OVCAR3 (cell line): ENCODE results near the genes CPEB2 and FAM184B.

GRCh38 chr4:13654517-13654839 lies 27.0 kb upstream of the BOD1L1 start:
- RRBS, result 12% methylated on average over 6 of the region's 14 CpGs

DNA sequence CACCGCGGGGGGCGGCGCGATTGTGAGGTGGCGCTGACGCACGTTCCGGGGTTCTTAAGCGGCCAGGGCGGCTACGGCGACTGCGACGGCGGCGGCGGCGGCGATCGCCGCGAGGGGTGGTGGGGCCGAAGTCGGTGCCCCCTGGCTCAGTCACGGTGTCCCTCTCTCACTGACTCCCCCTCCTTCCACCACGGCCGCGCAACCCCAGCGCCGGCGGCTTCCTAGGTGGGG lies at the start of gene CPEB2:
Gene CPEB2 (plus strand): TSS at position 83 of the 231 bp plus-strand sequence.
- RRBS, result 3% methylated on average over 11 of the region's 32 CpGs

GRCh38 chr4:15002630-15003303 lies 486 bp downstream of the CPEB2 start:
- RRBS, result 4% methylated on average over 36 of the region's 66 CpGs

GRCh38 chr4:15054181-15054891 lies 52.1 kb downstream of the CPEB2 start:
- RRBS, result no CpG with 5 or more reads among the region's 2 CpGs

GRCh38 chr4:15167724-15168187 lies 165.5 kb downstream of the CPEB2 start:
- RRBS, result no CpG with 5 or more reads among the region's 2 CpGs

GRCh38 chr4:15375566-15376129 lies 52.2 kb upstream of the C1QTNF7 start:
- RRBS, result no CpG with 5 or more reads among the region's 5 CpGs

DNA sequence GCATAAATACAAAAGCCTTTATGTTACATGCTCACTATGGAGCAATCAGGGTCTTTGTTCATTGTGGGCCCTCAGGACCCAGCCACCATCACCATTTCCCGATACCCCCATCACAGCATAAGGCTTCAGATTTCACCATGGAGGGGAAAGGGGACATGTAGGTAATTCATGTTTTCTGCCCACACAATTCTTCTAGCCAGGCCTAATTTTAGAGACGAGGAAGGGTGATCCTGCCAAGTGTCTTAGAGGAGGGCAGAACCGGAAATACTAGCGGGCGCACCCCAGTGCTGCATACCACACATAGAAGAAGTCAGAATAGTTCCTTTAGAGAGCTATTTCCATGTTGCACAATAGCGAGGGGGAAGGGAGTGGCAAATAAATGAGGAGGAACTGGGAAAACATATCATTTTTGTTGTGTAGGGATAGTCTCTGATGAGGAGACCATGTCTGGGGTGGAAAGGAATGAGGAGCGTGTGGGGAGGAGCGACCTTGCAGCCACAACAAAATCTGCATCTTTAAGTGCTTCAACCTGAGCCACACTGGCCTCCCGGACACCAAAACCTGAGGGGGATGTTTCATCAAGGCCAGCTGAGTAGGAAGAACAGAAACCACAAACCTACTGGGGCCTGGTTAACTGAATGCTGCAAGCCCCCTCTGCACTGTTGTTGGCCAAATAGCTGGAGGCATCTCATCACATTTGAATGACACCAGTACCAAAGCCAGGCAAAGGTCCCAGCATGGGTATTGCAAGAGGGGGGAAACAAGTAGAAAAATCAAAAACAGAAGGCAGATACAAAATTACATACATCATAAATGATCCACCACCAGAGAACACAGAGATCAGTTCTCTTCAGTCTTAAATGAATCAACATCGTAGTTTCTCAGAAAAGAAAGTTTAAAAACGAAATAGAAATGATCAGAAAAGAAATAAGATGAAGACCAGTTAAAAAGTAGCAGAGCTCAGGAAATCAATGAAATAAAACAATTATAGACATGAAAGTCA lies 26.7 kb upstream of the C1QTNF7 start:
- RRBS, result no CpG with 5 or more reads among the region's 11 CpGs

DNA sequence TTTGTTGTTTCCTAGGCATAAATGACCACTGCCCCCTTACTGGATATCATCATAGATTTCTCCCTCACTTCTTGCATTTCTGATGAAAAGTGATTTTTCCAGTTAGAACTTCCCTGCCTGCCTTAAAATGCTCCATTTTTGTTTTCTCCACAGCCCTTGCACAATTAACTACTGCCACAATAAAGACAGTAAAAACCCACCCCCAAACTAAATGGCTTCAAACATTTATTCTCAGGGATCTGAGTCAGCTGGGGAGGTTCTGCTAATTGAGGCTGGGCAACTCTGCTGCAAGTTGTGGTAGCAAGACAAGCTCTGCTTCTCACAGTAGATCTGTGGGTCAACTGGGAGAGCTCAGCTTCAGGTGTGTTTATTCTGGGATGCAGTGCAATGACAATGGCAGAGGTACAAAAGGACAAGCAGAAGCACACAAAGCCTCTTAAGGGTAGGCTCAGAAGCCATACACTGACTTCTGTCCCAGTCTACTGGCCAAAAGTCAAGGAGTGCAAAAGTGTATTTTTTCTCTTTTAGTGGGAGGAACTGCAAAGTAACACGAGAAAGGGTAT lies 60.9 kb downstream of the FBXL5 start:
- RRBS, result no CpG with 5 or more reads among the region's 1 CpG

GRCh38 chr4:15779699-15779879 lies 1.5 kb downstream of the CD38 start:
- RRBS, result no CpG with 5 or more reads among the region's 1 CpG

DNA sequence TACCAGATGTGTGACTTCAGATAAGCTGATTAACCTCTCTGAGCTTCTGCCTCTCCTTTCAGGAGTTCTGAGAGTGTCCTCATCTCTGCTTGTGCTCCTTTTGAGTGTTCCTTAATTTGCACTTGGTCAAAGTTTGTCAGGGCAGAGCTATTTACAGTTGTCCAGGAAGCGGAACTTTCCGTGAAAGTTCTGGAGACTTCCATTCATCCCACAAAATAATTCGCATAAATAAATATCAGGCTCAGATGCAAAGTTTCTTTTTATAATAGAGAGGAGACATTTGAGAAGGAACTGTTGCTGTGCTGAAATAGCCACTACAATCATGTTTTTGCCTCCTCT lies 30.1 kb upstream of the PROM1 start:
- RRBS, result no CpG with 5 or more reads among the region's 3 CpGs

DNA sequence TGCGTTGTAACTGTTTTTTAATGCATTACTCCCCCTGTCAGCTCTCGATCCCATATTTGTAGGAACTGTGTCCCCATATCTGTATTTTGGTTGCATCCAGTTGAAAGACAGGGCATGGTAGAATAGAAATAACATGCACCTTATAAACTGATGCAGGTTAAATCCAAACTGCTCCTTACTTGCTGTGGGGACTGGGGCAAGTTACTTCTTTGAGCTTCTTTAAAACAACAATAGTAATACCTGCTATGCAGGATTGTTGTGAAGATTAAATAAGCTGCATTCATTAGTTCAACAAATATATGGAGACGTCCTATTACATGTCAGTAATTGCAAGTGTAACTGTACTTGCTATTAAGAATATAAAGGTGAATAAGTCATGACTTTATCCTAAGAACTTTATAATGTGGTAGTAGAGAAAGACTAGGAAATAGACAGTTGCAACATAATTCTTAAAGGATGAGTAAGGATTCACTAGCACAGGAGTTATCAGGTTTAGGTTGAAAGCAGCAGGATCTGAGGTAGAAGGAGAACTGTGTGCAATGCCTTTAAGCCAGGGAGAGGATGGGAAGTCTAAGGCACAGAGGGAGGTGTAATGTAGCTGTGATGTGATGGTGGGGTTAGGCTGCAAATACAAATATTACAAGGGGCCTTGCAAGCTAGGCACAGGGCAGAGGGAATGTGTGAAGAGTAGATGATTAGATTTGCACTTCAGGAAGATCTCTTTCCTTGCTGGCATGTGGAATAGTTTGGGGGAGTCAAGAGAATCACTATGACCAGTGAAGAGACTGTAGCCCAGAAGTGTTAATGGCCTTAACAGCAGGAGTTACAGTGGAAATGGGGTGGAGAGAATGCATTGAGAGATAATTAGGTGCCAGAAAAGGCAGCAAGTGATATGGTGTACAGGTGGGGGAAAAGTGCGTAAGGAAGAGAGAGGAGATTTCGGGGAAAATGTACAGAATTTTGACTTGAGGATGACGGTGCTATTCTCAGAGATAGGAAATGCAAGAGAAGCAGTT lies 9.9 kb upstream of the TAPT1 start:
- RRBS, result no CpG with 5 or more reads among the region's 6 CpGs

- RRBS, result no CpG with 5 or more reads among the region's 5 CpGs
Measured at GRCh38 chr4:16672852-16673444, 225.5 kb downstream of the LDB2 start.

GRCh38 chr4:16817935-16818513 lies 80.4 kb downstream of the LDB2 start:
- RRBS, result no CpG with 5 or more reads among the region's 3 CpGs

- RRBS, result no CpG with 5 or more reads among the region's 1 CpG
Measured at GRCh38 chr4:16894441-16894865, 4.0 kb downstream of the LDB2 start.

DNA sequence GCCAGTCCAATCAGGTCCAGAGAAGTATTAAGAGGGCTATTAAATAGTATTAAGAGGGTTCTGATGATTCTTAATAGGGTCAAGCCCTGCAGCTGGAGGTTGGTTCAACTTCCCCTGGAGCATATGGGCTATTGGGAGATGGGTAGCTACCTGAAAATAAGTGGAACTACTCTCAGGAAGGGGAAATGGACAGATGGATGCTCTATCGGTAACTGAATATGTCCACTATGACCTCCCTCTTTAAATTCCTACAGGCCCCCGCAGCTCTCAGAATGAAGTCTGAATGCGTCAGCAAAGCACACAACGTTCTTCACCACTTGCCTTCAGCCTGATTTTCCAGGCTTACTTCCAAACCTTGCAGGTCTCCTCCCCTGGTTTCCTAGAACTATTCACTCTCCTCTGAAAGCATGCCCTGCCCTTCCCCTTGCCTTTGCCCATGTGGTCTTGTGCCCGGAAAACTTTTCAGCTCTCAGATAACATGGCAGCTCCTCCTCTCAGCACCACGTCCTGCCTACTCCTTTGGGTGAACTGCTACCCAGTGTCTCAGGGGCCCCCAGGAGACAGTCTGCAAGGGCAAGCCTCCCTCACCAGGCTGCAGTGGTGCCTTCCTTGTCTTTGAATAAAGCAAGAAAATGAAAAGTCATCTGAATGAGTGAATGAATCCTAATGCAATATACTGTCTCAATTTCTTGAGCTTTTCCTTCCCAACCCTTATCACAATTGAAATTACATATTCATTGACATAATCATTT lies 268.5 kb upstream of the LDB2 start:
- RRBS, result no CpG with 5 or more reads among the region's 6 CpGs

DNA sequence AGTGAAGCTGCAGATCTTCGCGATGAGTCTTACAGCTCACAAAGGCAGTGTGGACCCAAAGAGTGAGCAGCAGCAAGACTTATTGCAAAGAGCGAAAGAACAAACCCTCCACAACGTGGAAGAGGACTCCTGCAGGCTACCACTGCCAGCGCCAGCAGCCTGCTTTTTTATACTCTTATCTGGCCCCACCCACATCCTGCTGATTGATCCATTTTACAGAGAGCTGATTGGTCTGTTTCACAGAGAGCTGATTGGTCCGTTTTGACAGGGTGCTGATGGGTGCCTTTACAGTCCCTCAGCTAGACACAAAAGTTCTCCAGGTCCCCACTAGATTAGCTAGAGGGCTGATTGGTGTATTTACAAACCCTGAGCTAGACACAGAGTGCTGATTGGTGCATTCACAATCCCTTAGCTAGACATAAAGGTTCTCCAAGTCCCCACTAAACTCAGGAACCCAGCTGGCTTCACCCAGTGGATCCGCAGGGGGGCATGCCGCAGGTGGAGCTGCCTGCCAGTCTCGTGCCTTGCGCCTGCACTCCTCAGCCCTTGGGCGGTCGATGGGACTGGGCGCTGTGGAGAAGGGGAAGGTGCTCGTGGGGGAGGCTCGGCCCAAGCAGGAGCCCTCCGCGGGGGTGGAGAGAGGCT lies 75.7 kb downstream of the QDPR start:
- RRBS, result no CpG with 5 or more reads among the region's 17 CpGs

GRCh38 chr4:17549150-17549493 lies 27.9 kb upstream of the LAP3 start:
- RRBS, result no CpG with 5 or more reads among the region's 8 CpGs

DNA sequence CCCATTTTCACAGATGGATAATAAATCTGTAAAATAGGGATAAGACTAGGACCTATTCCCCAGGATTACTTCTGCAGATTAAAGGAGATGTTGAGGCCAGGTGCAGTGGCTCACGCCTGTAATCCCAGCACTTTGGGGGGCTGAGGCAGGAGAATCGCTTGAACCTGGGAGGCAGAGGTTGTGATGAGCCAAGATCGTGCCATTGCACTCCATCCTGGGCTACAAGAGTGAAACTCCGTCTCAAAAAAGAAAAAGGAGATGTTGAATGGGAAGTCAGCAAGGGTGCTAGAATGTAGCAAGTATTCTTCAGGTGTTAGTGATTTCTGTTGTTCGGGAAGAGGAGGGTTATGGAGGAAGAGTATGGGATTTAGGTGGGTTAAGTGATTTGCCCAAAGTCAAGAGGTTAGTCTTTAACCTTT lies 11.6 kb downstream of the MED28 start:
- RRBS, result no CpG with 5 or more reads among the region's 5 CpGs

- RRBS, result 25% methylated on average over 11 of the region's 74 CpGs
Measured at GRCh38 chr4:17781026-17781761, at the start of gene FAM184B. Gene FAM184B, minus strand, starts transcription at chr4:17781621.

GRCh38 chr4:18019922-18020426 lies 1.6 kb downstream of the LCORL start:
- RRBS, result no CpG with 5 or more reads among the region's 11 CpGs